Measurements from ENCODE around the genes EPB41L3 and ARHGAP28.

DNA sequence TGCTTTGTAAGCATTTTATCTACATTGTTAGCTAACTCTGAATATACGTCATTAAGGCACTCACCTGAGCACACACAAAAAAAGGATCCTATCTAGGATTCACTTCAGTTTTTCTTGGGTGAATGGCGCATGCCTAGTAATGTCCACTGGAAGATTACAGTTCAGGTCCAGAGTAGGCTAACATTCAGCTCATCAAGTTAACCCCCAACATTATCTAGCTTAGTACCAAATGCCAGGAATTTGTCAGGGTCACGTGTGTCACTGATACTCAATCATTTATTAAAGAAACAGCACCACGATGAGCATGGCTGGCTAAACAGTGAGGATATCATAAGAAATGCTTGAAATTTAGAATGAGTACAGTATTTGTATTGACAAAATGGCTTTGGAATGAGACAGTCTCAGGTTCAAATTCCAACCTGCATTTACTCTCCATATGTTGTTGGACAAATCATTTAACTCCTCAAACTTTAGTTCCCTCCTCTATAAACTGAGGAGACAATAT is 22.6 kb downstream of the EPB41L3 start:
- PRO-cap, 2 experiments: no peak in any of the 2 experiments
- RAMPAGE, long total RNA, 4 experiments: no peak in any of the 4 experiments

- PRO-cap, 2 experiments: peak in 2 of 2 experiments; most common plus-strand start chr18:5544206 (in 1); most common minus-strand start chr18:5543997 (in 1)
- RAMPAGE, long total RNA, 4 experiments: start-site peak on the minus strand in 2 of 4 experiments, at chr18:5543997-5544009 at its widest, 29 to 40 reads per replicate
Measured at GRCh38 chr18:5543821-5544575, at the start of gene EPB41L3. EPB41L3 (minus strand) TSS chr18:5543997.

GRCh38 chr18:5894350-5894955 is 869 bp downstream of the TMEM200C start:
- PRO-cap, 2 experiments: no peak in any of the 2 experiments
- RAMPAGE, long total RNA, 4 experiments: no peak in any of the 4 experiments

- PRO-cap, 2 experiments: no peak in any of the 2 experiments
- RAMPAGE, long total RNA, 4 experiments: no peak in any of the 4 experiments
Measured at GRCh38 chr18:6362598-6362797, 52.2 kb downstream of the L3MBTL4 start.

- PRO-cap, 2 experiments: no peak in any of the 2 experiments
- RAMPAGE, long total RNA, 4 experiments: no peak in any of the 4 experiments
Measured at GRCh38 chr18:6370336-6371156, 44.2 kb downstream of the L3MBTL4 start.

DNA sequence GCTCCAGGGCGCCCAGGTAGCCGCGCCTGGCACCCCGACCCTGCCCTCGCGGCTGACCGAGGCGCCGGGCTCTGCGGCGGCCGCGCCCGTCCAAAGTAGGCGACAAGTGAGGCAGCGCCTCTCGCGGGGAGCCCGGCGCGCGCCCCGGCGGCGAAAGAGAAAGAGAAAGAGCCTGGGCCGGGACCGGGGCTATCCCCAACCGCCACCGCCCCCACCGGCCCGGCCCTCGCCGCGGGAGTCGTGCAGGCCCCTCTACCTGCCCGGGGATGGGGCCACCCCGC is 319 bp downstream of the L3MBTL4 start:
- PRO-cap, 2 experiments: peak in 1 of 2 experiments; most common plus-strand start position 156 of the sequence (in 1); most common minus-strand start position 73 of the sequence (in 1)
- RAMPAGE, long total RNA, 4 experiments: no peak in any of the 4 experiments

- PRO-cap, 2 experiments: no peak in any of the 2 experiments
- RAMPAGE, long total RNA, 4 experiments: no peak in any of the 4 experiments
Measured at GRCh38 chr18:6728434-6728986, 1.0 kb upstream of the ARHGAP28 start.

DNA sequence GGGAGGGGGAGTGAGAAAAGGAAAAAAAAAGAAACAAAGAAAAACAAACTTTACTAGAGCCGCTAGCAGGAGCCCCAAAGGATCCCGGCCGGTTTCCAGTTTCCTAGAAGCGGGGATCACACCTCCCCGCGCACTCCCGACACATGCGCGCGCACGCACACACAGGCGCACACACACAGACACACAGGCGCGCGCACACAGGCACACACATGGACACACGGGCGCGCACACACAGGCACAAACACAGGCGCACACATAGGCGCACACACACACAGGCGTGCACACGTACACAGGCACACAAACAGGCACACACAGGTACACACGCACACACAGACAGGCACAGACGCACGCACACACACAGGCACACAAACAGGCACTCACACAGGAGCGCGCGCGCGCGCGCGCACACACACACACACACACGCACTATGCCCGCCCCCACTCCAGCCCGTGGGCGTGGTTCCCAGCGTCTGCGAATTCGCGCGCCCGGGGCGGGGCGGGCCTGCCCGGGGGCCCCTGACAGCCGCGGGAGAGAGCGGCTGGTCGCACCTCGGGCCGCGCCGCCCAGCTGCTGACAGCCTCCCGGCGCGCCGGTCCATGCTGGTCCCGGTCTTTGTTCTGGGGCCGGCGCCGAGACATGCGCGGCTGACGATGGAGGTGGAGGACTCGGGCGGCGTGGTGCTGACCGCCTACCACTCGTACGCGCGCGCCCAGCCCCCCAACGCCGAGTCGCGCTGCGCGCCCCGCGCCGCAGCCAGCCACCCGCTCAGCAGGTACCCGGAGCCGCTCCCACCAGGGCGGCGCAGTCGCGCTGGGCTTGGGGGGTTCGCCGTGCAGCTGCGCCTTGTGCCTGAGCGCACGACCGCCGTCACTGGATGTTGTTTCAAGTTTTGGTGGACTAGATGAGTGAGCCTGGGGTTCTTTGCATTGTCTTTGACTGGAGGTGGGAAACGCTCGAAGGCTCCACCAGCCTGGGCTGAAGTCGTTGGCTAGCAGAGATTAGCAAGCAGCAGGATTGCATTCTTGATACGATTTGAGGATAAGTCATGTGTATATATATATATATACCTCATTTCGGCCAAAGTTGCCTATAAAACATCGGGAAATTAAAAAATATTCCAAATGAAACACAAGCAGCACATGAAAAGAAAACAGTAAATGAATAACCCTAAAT is at the start of gene ARHGAP28:
Gene ARHGAP28 (plus strand): TSS at position 546 of the 1,174 bp plus-strand sequence.
- PRO-cap, 2 experiments: peak in 2 of 2 experiments; most common plus-strand start position 930 of the sequence (in 2); most common minus-strand start position 135 of the sequence (in 1)
- RAMPAGE, long total RNA, 4 experiments: start-site peak on the plus strand in 3 of 4 experiments, centred at positions 541 to 576 of the sequence, 26 to 44 reads per replicate

DNA sequence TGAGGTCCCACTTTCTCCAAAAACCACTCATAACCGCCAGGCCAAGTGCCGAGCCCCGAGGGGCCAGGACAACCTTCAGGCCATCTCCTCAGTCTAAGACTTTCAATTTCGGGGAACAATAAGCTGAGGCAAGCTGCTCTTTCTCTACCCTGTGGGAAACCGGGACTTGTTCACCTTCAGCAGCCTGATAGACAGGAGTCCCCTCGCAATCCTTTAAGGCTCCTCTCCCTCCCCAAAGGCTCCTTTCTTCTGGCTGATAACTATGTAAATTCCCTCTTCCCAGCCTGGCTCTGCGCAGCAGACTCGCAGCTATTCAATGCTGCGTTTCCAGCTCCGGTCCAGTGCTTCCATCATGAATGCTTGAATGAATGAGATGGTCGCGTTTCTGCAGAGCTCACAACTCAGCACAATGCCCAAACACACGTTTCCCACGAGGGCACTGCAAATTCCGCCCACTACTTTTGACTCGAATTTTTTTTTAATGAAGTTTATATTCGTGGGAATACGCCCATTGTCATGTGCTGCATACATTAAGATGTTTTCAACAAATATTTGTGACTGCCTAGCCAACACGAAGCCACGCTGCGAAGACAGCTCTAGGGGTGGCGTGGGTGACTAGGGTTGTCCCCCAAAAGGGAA is 1.3 kb downstream of the LAMA1 start:
- PRO-cap, 2 experiments: no peak in any of the 2 experiments
- RAMPAGE, long total RNA, 4 experiments: no peak in any of the 4 experiments

GRCh38 chr18:7559652-7560292 is 7.3 kb upstream of the PTPRM start:
- PRO-cap, 2 experiments: peak in 1 of 2 experiments; most common plus-strand start chr18:7560093 (in 1)
- RAMPAGE, long total RNA, 4 experiments: no peak in any of the 4 experiments

DNA sequence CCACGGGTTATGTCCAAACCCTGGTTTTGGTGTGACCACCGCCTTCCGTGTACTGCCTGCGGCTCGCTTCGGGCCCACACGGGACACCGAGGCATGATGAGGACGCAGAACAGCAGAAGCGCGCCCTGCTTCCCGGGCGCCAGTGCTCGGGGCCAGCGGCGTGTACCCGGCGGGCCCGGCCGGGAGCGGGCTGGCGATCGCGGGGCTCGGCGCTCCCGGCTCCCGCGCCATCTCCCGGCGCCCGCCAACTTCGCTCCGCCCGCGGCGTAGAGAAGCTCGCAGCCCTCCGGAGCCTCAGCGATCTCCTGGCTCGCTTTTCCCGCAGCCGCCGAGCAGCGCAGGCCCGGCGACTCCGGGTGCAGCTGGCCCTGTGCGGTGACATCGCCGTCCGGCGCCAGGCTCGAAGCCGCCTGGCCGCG is 586 bp upstream of the PTPRM start:
- PRO-cap, 2 experiments: peak in 1 of 2 experiments; most common plus-strand start position 79 of the sequence (in 1)
- RAMPAGE, long total RNA, 4 experiments: no peak in any of the 4 experiments

DNA sequence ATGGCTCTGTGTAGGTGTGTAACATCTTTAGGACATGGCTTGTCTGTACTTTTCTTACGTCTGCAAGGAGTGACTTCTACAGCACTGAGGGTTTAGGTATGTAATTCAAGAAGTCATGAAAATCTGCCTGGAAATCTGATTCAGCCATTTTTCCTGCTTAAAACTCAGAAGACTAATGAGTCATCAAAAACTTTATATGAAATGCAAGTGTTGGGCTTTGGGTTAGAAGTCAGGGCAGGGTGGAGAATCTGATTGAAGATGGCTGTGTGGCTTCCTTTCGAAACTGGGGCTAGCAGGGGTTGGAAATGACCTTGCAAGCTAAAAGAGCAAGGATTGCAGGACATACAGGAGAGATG is 8.6 kb downstream of the PTPRM start:
- PRO-cap, 2 experiments: no peak in any of the 2 experiments
- RAMPAGE, long total RNA, 4 experiments: no peak in any of the 4 experiments

DNA sequence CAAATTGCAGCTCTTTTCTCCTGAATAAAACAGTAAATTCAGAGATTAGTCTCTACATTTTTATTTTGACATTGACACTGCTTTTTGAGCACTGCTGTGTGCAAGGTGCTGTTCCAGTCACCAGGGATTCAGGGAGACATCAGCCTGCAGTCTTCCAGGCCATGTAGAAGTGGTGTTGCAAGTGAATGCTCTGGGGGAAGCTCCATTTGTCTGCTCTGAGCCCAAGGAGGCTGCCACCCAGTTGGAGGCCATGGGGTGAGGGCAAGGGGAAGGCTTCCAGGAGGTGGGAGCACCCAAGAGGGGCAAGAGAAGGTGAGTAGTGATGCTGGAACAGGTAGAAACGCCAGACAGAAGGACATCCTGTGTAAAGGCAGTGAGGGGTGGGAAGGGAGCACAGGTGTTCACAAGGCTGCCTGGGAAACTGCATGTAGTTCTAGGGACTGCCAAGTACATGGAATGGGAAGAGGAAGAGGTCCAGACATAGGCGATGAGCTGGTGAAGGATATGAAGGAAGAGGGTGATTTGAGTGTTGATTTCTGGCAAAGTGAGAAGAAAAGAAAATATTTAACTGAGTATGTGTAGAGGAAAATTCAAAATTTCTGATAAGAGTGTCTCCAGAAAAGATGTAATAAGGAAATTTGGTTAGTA is 217.7 kb downstream of the PTPRM start:
- PRO-cap, 2 experiments: no peak in any of the 2 experiments
- RAMPAGE, long total RNA, 4 experiments: start-site peak on the plus strand in 2 of 4 experiments, centred at positions 82 to 183 of the sequence, 8 to 20 reads per replicate

- PRO-cap, 2 experiments: no peak in any of the 2 experiments
- RAMPAGE, long total RNA, 4 experiments: no peak in any of the 4 experiments
Measured at GRCh38 chr18:7878714-7879427, 311.8 kb downstream of the PTPRM start.

DNA sequence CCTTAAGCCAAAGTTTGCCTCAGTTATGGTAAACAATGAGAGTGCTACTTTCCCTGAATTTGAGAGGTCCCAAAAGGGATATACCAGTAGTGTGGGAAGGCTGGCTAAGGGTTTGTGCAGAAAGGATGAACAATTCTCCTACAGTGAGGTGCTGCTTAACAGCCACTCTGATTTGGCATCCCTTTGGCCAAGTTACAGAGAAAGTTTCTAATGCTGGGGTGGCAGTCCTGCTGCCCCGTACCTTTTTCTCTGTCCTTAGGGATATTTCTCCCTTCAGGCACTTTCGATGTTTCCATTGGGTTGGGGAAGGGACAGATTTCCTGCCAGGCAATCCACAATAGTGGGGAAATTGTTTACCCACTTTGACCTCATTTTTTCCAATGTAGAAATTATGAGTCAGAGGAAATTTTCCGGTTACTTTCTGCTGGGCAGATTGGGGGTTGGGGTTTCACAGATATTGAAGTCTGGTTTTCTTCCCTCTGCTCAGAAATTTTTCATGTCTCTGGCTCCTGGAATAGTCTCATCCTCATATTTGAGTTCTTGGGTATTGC is 355.1 kb downstream of the PTPRM start:
- PRO-cap, 2 experiments: peak in 1 of 2 experiments; most common minus-strand start position 251 of the sequence (in 1)
- RAMPAGE, long total RNA, 4 experiments: no peak in any of the 4 experiments

DNA sequence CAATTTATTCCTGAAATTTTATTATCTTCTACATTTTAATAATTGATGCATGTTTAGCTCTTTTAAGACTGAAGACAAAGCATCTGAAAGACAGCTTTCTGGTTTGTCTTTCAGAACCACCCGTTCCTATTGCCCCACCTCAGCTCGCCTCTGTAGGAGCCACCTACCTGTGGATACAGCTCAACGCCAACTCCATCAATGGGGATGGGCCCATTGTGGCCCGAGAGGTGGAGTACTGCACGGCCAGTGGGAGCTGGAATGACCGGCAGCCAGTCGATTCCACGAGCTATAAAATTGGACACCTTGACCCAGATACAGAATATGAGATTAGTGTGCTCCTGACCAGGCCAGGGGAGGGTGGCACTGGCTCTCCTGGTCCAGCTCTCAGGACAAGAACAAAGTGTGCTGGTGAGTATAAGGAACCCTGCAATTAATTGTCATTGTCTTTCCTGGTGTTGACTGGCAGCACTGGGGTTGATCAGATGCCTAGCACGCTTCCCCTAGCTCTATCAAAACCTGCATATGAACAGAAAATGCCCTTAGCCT is 388.0 kb downstream of the PTPRM start:
- PRO-cap, 2 experiments: no peak in any of the 2 experiments
- RAMPAGE, long total RNA, 4 experiments: start-site peak on the plus strand in 1 of 4 experiments, centred at position 235 of the sequence, 71 reads per replicate

- PRO-cap, 2 experiments: no peak in any of the 2 experiments
- RAMPAGE, long total RNA, 4 experiments: no peak in any of the 4 experiments
Measured at GRCh38 chr18:8062747-8063224, 495.7 kb downstream of the PTPRM start.

GRCh38 chr18:8085441-8086002 is 518.4 kb downstream of the PTPRM start:
- PRO-cap, 2 experiments: no peak in any of the 2 experiments
- RAMPAGE, long total RNA, 4 experiments: start-site peak on the plus strand in 1 of 4 experiments, at chr18:8085709-8085715 at its widest, 20 reads per replicate

- PRO-cap, 2 experiments: no peak in any of the 2 experiments
- RAMPAGE, long total RNA, 4 experiments: no peak in any of the 4 experiments
Measured at GRCh38 chr18:8707756-8708073, 2.4 kb downstream of the MTCL1 start.

GRCh38 chr18:8718164-8718775 is 12.9 kb downstream of the MTCL1 start:
- PRO-cap, 2 experiments: no peak in any of the 2 experiments
- RAMPAGE, long total RNA, 4 experiments: no peak in any of the 4 experiments